ENCODE measurements around the genes RILPL1 and TCTN2.

DNA sequence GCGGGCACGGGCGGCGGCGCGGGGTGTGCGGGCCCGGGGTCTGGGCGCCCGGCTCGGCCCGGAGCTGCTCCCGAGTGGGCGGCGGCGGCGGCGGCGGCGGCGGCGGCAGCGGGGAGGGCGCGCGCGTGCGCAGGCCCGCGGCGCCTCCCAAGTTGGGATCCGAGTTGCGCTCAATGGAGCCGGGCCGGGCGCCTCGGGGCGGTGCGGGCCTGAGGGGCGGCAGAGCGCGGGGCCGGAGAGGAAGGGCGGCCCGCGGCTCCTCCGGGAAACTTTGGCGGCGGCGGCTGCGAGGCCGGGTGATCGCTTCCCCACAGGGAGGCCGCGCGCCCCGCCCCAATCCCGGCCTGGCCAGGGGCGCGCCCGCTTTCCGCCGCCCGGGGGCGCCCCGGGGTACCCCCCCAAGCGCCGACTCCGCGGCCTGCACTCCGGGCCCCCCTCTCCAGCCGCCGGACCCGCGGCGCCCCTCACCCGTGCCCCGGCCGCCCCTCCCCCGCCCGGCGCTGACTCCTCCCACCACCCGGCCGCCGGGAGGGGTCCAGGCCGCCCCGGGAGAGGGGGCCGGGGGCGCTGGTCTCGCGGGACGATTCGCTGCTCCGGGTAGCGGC lies at the start of gene RILPL1:
Gene RILPL1, minus strand, starts transcription at position 76 of the 605 bp plus-strand sequence.
- PRO-cap, result bidirectional peak, plus-strand start at position 149 of the sequence, minus-strand start at position 77 of the sequence; bidirectional peak, plus-strand start at position 530 of the sequence, minus-strand start at position 273 of the sequence

- PRO-cap, result bidirectional peak, plus-strand start at chr12:123534376, minus-strand start at chr12:123534413
These were observed 809 bp upstream of the RILPL1 start for GRCh38 chr12:123534249-123534807.

GRCh38 chr12:123670753-123671936 lies at the start of gene TCTN2:
Gene TCTN2 (plus strand): TSS chr12:123671113.
- PRO-cap, result bidirectional peak, plus-strand start at chr12:123671112, minus-strand start at chr12:123671015

DNA sequence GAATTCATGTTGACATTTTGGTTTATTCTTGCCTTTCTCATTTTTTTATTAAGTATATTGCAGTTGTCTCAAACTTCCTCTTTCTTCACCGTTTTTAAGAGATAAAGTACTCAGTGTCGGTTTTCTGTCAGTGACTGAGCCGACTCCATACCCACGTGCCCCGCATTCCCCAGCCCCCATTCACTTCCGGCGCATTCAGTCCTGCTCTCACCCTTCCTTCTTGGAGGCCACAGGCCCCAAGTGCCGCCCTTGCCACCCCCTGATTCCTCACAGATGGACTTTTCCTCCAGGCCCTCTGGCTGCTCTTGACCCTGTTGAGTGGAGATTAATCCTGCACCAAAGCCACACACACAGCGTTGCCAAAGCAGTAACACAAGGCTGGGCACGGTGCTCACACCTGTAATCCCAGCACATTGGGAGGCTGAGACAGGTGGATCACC lies 19.1 kb upstream of the DNAH10 start:
- PRO-cap, result no peak

- PRO-cap, result no peak
These were observed 30.3 kb downstream of the CCDC92 start for GRCh38 chr12:123942108-123942925.

DNA sequence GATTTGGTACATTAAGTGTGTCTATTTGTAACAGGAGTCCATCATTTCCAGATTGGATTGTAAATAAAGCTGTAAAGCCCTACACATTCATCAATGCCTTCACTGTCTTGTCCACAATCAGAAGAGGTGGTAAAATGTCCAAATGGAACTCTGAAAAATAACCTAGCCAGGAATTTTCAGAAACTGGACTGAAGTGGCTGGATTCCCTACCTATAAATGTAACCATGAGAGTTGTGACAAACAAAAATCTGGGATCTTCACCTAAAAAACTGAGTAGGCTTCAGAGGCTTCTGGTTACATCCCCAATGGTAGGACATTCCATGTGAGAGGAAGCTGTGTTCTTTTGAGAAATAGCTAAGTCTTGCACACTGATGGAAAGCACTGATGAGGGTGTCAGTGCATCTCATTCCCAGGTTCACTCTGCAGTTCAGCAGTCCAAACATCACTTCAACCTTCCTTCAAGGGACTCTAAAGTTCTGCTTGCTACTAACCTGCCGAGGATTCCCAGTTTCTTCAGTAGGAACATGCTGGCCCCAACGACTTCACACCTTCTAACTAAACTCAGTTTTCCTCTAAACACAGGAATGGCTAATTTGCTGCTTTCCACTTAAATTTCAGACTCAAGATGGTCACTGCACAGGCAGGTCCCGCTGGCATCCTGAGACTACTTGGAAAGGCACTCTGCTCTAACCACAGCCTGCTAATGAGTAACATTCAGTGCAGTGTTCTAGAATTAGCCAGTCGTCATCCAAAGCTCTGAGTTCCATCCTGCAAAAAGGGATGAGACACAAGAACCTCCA lies 6.3 kb downstream of the CCDC92 start:
- PRO-cap, result no peak

DNA sequence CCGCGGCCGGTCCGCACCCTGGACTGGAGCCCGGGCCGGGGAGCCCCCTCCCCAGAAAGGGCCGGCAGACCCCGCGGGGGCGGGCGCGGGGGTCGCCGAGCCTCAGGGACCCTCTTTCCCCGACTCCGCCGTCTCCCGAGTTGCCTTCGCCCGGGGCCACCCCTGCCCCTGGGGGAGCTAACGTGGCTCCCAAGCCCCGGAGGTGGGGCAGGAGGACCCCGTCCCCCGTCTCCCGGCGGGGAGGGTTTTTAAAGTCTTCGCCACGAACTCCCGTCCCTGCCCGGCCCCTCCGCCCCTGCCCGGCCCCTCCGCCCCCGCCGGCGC lies 512 bp downstream of the CCDC92 start:
- PRO-cap, result no peak

DNA sequence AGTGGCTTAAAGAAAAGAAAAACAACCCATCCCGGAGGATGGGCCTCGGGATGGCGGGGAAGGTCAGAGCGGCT lies 272 bp downstream of the ZNF664 start:
- PRO-cap, result unidirectional peak, plus-strand start at position 28 of the sequence

- PRO-cap, result no peak
These were observed 33.5 kb downstream of the ZNF664 start for GRCh38 chr12:124006446-124006958.

GRCh38 chr12:124357739-124358788 lies 63.2 kb downstream of the RFLNA start:
- PRO-cap, result no peak

DNA sequence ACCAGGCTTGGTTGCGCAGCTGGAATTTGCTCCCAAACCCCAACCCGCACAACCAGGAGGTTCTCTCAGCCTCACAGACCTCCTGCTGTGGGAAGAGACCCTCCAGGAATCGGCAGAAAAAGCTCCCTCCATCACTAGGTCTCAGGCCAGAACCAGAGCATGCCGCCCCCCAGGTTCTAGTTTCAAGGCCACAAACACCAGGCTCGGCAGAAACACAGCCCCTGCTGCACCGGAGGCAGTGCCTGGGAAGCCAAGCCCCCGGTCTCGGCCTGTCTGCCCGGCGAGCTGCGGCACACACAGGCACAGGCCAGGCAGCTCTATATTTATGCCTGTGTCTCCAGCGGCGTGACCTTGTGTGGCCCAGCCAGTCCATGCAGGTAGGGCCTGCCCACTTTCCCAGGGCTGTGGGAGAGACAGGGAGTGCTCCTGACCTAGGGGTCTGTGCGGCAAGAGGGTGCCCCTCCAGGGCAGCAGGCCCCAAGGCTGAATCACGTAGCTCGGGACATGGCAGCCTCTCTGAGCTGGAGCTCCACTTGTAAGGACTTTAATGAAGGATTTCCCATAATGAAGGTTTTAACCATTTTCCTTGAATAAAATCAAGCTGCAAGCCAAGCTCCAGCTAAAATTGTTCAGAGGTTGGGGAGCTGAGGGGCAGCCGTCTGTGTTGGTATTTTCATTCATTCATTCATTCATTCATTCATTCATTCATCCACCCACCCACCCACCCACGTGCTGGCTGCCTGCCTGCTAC lies 91.8 kb downstream of the RFLNA start:
- PRO-cap, result no peak

- PRO-cap, result no peak
These were observed 95.7 kb downstream of the RFLNA start for GRCh38 chr12:124390483-124391099.

DNA sequence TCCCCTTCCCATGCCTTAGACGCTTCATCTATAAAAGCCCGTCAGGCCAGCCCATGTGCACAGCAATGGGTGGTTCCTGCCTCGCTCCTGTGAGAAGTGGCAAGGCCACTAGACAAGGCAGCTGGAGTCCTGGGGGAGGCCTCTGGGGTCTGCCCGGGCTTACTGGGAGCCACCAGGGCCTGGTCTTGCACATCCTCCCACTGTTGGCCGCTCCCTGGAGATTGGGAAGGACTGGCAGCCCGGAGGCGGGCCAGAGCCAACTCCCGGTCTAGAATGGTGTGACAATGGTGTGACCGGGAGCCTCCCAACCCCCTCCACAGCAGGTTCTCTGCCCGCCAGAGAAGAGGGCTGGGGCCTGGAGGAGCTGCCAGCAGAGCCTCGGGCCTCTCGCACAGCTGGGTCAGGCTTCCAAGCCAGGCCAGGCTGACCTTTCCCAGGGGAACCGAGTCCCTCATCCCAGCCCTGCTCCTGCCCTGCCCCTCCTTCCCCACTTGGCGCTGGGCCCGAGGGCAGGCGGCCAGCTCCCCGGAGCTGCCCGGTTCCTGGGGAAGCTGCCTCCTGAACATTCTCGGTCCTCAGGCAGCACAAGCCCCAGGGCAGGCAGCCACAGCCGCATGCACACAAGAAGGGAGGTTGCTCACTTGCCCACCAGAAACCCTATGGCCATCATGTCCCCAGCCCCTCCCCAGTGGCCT lies 98.0 kb downstream of the RFLNA start:
- PRO-cap, result no peak

DNA sequence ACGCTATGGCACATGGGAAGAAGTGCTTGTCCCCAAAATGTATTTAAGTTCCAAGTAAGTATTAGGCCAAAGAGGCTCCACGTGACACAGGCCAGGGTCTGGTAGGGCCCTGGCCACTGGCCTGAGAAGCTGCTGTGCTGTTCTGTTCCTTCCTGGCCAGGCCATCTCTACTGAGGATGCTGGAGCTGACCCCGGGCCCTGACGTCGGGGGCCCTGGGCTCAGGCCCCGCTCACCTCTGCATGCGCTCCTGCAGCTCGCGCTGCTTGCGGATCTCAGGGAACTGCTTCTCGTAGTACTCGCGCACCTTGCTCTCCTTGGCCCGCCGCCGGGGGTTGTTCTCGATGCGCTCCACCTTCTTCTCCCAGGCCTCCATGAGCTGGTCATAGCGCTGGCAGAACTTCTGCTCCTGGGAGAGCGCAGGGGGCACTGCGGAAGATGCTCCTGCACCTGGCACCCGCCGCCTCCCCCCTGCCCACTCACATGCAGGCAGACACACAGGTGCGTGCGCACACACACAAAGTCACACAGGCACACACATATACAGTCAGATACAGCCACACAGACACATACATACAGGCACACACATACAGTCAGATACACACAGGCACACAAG lies 135.6 kb downstream of the RFLNA start:
- PRO-cap, result no peak

GRCh38 chr12:124484009-124484363 lies 83.4 kb downstream of the NCOR2 start:
- PRO-cap, result no peak

DNA sequence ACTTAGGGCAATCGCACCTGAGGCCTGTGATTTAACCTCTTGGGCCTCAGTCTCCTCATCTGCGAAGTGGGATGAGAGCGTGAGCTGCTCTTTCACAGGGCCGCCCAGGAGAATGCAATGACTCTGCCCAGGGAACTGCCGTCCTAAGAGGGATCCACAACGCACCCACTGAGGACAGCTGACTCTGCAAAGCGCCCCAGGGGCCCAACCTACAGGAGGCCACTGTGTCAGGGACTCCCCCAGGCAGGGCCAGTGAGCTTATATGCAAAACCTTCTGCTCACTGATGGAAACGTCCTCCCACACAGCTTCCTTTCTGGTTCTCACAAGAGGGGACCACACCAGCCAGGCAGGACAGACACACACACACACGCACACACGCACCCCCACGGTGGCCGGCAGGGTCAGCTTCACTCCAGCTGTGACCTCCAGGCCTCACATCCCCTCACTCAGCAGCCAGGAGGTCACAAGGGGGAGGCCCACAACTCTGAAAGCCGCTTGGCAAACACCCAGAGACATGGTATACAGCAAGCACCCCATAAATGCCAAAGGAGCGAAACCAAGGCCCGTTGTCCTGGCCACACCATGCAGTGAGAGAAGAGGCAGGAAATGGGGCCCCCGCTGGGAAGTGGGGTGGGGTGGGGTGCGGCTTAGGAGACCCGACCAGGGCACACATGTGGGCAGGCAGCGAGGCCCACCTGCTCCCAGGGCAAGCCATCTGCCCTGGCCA lies 73.4 kb downstream of the NCOR2 start:
- PRO-cap, result no peak

GRCh38 chr12:124500497-124501008 lies 66.9 kb downstream of the NCOR2 start:
- PRO-cap, result no peak

DNA sequence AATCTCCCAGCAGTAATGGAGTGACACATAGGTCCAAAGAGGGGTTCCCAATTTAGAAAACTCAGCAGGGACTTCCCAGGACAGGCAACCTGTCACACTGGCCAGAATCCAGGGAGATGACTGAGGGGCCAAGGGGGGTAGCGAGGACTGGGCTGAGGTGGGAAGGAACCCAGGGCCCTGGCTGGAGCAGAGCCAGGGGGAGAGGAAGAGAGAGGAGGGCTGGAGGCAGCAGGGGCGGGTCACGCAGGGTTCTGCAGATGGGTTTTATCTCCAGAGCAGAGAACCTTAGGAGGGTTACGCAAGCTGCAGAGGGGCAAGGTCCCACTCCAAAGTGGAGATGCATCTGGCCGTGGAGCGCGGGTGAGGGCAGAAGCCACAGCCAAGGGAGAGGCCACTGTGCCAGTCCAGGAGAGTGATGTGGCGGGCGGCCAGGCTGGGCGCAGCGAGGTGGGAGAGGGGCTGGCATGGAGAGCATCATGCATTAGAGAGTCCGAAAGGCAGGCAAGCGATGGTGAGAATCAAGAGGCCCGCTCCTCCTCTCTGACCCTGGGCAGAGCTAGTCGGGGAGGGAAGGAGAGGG lies 29.1 kb downstream of the NCOR2 start:
- PRO-cap, result no peak

DNA sequence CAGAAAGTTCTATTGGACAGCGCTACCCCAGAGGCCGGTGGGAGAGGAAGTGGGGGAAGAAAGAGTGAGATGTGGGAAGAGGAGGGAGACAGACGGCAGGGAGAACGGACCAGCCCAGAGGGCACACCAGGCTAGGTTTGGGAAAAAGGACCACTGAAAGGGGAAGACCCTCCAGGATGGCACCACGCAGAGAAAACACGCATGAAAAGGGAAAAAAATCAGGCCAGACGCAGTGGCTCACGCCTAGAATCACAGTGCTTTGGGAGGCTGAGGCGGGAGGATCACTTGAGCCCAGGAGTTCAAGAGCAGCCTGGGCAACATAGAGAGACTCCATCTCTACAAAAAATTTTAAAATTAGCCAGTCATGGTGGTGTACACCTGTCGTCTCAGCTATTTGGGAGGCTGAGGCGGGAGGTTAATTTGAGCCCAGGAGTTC lies 5.9 kb downstream of the NCOR2 start:
- PRO-cap, result no peak

GRCh38 chr12:124563123-124564385 lies 3.9 kb downstream of the NCOR2 start:
- PRO-cap, result no peak